Hair follicular keratinocyte (primary cell): Measurements from ENCODE around the gene OPRD1.

DNA sequence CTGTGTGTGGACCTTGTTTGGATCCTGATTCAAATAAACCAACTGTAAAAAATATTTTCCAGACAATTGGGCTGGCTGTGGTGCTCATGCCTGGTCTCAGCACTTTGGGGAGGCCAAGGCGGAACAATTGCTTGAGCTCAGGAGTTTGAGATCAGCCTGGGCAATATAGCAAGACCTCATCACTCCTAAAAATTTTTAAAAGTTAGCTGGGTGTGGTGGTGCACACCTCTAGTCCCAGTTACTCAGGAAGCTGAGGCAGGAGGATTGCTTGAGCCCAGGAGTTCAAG, 16.7 kb downstream of the PTAFR start:
- RAMPAGE, long total RNA, result no peak

- RAMPAGE, long total RNA, result no peak
These were observed 666 bp upstream of the SESN2 start for GRCh38 chr1:28258637-28259066.

DNA sequence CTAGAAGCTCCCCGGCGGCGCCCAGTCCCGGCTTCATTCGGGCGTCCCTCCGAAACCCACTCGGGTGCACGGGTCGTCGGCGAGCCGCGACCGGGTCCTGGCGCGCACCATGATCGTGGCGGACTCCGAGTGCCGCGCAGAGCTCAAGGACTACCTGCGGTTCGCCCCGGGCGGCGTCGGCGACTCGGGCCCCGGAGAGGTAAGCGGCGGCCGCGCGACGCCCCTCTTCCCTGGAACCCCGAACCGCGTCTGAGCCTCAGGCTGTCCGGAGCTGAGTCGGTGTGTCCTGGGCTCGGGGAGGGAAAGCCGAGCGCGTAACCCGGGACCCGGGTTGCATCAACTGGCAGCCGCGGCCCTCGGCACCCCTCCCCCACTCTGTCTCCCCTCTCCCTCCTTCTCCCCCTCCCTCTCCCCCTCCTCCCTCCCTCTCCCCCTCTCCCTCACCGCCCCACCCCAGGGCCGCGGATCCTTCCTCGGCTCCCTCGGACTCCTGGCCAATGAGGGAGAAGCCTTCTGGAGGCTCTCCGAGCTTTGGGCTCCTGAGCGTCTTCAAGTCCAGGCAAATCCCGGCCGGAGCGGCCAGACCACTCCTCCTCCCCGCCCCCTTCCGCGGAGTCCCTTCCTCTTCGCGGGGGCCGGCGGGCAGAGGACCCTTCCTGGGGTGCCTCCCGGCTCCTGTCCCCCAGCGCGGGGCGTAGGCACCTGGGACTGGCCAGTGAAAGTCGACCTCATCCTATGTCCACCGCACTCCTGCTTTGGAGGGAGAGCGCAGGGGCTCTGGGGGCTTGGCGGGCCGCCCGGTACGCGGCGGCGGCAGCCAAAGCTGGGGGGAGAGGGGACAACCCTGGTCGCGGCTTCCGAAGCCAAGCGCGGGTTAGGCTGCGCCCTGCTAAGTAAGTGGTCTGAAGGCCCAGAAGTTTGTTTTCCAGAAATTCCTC, 690 bp downstream of the SESN2 start:
- RAMPAGE, long total RNA, result no peak

DNA sequence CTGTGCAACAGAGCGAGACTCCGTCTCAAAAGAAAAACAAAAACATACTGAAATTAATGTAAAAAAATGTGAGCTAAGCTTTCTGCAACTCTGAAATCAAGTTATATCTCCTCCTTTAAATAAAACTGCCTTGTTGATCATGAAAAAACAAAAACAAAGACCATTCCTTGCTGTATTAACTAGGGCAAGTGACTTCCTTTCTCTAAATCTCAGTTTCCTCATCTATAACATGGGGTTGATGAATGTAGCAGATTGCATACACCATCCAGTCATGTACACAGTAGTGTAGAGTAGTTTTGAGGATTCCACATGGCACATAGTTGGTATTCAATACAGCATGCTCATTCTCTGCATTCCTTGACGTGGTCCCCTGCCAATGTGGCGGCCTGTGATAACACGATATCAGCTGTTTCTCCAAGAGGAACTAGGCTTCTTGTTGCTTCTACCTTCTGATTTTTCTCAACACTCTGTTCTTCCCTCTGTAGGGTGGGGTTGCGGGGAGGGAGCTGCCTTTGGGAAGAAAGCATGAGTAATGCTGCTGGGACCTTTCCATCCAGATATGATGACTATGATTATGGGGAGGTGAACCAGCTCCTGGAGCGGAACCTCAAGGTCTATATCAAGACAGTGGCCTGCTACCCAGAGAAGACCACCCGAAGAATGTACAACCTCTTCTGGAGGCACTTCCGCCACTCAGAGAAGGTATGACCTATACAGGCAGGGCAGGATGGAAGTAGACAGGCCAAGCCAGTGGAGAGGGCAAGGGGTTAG, 19.4 kb downstream of the SESN2 start:
- RAMPAGE, long total RNA, result no peak

GRCh38 chr1:28448049-28448478, 57.8 kb upstream of the RCC1 start:
- RAMPAGE, long total RNA, result no peak

GRCh38 chr1:28509645-28509985, 3.8 kb downstream of the RCC1 start:
- RAMPAGE, long total RNA, result no peak

DNA sequence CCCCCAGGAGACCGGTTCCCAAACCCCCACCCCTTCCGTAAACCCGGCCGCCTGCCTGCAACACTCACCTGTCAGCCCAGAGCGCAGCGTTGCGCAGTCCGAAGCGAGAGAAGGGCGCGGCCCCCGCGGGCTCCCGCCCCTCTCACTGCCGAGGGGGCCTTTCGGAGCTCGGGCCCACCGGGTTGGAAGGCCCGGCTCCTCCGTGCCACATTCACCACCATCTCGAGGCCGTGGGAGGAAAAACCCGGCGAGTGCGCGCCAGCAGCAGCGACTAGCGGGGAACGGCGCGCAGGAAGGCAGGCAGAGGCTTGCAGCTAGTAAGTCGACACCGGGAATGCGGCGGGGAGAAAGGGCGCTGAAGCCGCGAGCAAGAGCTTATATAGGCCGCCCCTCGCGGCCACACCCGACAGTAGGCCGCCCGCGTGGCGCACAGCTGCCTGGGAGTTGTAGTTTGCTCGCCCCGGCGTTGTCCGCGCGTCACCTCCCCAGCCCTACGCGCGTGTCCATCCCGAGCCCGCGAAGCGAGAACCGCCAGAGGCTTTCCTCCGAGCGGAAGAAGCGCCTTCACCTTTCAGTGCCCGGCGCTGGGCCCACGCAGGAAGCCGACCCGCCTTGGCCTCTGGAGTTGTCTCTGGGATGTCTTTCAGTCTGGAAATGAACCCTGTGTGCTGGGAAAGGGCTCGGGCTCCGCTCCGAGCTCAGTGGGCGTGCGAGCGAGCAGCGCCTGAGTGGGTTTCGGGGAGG, 10.4 kb upstream of the RAB42 start:
- RAMPAGE, long total RNA, result no peak

DNA sequence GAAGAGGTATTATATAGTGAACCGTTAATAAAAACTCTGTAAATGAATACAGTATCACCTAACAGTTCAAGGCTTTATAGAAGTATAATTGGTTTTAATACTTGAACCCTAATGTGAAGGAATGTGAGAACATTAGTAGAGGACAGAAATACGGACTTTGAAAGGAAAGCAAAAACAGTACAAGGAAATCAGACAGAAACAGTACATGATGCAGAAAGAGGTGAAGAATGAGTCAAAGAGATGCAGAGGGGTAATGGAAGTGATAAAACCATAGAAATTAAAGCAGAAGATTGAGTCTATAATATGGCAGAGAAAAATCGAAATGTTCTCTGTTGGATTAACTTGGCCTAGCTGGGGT, 7.3 kb downstream of the YTHDF2 start:
- RAMPAGE, long total RNA, result no peak

- RAMPAGE, long total RNA, result no peak
These were observed at the start of gene OPRD1 for GRCh38 chr1:28811975-28812977. OPRD1 (plus strand) TSS chr1:28812170.

DNA sequence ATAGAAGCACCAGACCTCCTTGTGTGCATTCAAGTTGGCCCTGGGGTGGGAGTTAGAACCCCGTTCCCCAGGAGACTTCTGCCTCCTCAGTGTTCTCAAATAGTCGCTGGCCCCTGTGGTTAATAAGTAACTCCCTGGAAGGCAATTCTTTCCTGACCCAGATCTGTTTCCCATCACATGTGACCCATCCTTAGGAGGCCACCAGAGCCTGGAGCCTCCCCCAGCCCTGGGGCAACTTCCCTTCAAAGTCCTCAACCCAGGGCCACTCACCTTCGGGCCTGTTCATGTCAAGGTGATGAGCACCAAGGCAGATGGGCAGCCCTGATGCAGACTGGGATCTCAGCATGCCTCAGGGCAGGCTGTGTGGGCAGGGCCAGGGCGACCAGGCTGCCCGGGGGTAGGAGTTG, 42.4 kb upstream of the EPB41 start:
- RAMPAGE, long total RNA, result no peak

DNA sequence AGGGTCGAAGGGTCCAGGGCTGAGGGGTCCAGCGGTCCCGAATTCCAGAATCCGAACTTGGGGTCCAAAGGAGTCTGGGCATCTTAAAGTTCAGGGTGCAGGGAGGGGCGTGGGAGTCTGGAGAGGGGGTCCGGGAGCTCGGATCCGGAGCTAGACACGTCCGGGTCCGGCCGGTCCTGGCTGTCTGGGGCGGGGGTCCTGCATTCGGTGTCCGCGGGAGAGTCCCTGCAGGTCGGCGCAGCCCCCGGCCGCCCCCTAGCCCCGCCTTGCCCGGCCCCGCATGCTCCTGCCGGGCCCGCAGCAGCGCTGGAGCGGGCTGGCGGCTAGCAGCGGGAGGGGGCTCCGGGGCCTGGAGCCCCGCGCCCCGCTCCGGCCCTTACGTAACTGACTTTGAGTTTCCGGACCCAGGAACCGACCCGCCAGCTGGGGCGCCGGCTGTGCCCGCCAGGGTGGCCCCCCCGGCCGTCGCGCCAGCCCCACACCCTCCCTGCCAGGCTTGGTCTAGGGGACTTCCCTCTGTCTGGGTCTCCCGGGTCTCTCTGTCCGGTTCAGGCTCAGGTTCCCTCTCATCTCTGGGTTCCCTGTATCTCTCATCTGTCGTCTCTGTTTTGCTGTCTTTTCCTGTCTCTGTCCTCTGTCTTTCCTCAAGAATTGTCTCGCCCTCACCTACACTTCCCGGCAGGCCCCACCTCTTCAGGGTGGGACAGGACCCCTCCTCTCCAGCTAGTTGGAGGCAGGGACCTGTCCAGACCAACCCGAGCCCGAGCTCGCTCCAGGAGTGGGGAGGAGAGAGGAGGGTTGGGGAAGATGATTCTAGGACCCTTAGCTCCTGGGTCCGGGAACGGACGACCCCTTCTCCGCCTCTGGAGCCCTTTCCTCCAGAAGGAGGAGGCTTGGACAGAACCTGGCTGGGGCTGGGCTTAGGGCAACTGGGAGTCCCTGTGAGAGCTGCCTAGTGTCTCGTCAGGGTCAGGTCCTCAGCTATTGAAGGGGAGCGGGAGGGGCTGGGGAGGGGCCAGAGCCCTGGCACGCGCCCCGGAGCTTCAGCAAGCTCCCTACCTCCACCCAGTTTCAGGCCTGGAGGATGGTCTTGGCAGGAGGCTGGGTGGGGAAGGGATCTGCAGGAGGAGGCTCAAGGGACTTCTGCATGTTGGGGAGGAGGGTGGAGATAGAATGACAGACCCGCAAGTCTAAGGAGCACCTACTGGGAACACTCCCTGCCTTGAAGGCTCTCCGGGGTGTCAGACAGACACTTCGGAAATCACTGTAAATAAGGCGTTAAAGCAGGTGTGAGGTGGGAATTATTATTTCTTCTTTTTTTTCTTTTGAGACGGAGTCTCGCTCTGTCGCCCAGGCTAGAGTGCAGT, 26.6 kb upstream of the EPB41 start:
- RAMPAGE, long total RNA, result no peak

GRCh38 chr1:28965491-28965933, 51.1 kb downstream of the EPB41 start:
- RAMPAGE, long total RNA, result no peak

GRCh38 chr1:29047223-29047817, 76.4 kb downstream of the TMEM200B start:
- RAMPAGE, long total RNA, result no peak

DNA sequence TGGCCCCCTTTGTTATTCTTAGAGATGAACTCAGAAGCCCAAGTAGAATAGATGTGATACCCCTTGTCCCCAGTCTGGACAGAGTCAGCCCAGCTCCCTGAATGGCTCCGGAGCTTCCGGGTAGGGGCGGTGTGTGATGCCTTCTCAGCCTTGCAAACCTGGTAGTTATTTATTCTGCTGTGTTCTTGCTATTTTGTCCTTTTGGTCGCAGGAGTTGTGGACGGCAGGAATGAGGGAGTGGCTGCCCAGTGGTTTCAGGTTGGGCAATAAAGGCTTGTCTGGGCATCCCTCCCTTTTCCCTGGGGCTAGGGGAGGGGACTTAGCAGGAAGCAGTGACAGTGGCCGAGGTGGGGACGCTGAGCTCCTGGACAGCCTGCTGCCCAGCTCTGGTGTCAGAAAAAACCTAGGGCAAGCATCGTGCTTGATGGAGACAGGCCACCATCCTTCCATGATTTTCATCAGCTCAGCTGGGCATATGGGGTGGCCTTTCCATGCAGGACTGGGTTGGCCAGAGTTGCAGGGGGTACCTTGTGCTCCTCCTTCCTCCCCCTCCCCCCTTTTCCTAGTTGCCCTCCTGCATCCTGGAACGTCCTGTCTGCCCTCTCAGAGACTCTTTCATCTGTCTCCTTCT, 2.9 kb downstream of the PTPRU start:
- RAMPAGE, long total RNA, result no peak

- RAMPAGE, long total RNA, result no peak
These were observed 4.1 kb downstream of the PTPRU start for GRCh38 chr1:29240340-29240998.

DNA sequence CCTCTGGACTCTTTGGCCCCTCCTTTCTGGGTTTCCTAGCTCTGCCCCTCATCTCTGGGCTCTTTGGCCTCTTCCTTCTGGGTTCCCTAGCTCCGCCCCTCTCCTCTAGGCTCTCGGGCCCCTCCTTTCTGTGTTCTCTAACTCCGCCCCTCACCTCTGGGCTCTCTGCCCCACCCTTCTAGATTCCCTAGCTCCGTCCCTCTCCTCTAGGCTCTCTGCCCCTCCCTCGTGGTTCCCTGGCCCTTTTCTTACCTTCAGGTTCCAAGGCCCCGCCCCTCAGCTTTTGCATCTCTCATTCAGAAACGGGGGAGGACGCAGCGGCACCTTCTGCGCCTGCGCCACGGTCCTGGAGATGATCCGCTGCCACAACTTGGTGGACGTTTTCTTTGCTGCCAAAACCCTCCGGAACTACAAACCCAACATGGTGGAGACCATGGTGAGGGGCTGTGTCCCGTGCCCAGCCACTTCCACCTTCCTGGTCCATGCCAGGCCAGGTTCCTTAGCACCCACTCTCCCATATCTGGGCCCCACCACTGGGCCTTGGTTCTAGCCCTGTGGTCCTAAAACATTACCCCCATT, 88.7 kb downstream of the PTPRU start:
- RAMPAGE, long total RNA, result no peak

DNA sequence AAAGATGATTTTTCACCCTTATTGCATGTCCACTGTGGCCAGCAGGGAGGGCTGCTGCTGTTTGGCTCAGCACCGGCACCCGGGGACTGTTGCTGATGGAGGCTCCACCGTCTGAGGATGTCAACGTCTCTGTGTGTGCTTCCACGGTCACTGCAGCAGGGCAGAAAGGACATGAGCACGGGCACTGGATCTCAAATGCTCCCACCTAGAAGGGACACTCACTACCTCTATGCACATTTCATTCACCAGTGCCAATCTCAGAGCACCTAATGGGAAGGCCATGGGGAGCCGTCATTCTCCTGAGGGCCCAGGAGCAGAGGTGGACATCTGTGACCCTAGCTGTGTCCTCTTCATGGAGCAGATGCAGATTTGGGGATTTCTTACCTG, 599.6 kb downstream of the PTPRU start:
- RAMPAGE, long total RNA, result no peak

DNA sequence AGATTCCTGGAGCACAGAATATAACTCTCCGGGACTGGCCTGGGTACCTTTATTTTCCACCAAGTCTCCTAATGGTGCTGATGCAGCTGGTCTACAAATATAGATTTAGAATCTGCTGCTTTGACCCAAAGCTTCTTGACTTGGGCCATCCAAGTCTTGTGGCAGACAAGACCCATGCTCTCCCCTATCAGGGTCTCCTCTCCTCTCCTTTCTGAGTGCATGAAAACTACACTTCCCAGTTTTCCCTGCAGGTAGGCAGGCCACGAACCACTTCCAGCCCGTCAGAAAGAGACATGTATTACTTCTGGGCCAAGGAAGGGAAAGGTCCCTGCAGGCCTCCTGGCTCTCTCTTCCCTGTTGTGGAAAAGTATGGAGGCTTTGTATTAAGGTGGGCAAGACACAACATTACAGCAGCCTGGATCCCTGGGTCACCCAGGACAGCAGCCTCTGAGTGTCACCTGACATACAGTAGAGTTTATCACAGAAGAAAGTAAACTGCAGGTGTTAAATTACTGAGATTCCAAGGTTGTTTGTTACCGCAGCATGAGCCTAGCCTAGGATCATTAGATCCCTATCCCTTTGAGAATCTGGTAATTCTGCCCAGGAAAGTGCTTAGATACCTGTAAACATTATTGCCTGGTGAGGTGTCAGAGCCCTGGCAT, 717.4 kb downstream of the MATN1 start:
- RAMPAGE, long total RNA, result no peak

- RAMPAGE, long total RNA, result no peak
These were observed 285.1 kb downstream of the MATN1 start for GRCh38 chr1:30438276-30438614.

DNA sequence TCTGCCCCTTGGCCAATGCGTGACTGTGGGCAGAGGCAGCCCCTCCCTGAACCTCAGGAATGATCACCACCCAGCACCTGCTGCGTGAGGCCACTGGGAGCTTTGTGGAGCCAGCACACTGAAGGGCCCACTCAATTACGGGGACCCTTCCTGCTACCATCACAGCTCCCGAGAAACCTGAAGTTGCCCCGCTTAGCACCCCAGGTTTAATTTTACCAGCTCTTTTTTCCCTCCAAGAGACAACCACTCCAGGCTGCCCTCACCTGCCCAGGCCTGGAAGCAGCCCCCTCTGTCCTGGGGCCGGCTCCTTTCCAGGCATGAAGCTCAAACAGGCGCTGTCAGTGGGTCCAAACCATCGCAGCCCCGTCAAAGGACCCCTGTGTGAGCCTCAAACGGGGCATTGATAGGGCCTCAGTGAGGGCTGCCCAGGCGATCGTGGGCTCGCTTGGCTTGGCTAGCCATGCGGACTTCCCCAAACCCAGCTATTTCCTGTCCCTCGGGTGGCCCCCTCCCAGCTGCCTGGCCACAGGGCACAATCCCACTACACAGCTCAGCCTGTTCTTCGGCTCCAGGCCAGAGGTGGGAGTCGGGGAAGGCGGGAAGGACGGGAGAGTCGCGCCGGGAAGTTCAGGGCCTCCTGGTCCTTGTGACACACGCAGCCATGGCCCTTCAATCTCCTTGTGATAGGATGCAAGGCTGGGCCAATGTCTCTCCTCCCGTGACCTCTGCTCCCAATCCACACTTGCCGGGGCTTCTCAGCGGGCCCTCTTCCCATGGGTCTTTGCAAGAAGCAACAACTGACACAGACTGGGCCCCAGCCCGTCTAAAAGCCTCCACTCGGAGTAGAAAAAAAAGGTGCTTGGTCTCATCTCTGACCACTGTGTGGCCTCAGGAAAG, 6.9 kb upstream of the MATN1 start:
- RAMPAGE, long total RNA, result no peak